ENCODE measurements around a stretch of chrX.

- PRO-cap = no peak
Measured at GRCh38 chrX:154485264-154485761, 1.1 kb downstream of the UBL4A start.

GRCh38 chrX:154548019-154548329, 554 bp downstream of the IKBKG start:
- PRO-cap = no peak

DNA sequence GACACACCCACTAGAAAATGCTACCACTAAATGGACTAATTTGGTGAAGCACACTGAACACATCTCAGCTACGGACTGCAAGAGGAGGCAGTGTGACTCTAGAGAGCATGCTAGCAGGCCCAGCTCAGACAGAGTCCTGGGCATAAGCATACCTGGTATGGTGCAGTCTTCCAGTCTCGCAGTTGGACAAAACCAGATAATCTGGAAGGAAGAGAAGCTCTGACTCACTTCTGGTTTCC, 37.9 kb downstream of the GAB3 start:
- PRO-cap = no peak

- PRO-cap = no peak
Measured at GRCh38 chrX:154799120-154800367, 5.7 kb downstream of the MPP1 start.

DNA sequence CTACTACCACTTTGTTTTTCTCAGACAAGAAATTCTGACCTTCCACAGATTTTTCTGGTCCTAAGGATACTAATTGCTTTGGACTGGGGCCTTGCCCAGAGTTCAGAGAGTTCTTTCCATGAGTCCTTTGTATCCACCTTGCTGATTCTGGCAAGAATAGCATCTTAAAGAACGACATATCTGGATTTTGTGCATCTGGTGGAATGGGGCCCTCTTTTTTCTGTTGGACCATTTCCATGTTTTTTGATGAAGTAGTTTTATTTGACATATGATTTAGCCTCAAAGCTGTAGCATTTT, 44.1 kb downstream of the F8A1 start:
- PRO-cap = no peak

GRCh38 chrX:155009857-155010278, 12.7 kb downstream of the F8 start:
- PRO-cap = bidirectional peak, plus-strand start at chrX:155010188, minus-strand start at chrX:155010037

GRCh38 chrX:155119765-155120252, 48.5 kb downstream of the BRCC3 start:
- PRO-cap = no peak

GRCh38 chrX:155188814-155188973, 27.6 kb upstream of the VBP1 start:
- PRO-cap = no peak

- PRO-cap = no peak
Measured at GRCh38 chrX:155334037-155334353, 419 bp downstream of the CLIC2 start.

- PRO-cap = no peak
Measured at GRCh38 chrX:155874726-155875258, 6.4 kb upstream of the VAMP7 start.

- PRO-cap = no peak
Measured at GRCh38 chrX:156029236-156029577, 31.7 kb downstream of the IL9R start.

Measured in left lobe of liver (tissue), 1 donor.